B cell (primary cell): ENCODE measurements around a stretch of chr1.

DNA sequence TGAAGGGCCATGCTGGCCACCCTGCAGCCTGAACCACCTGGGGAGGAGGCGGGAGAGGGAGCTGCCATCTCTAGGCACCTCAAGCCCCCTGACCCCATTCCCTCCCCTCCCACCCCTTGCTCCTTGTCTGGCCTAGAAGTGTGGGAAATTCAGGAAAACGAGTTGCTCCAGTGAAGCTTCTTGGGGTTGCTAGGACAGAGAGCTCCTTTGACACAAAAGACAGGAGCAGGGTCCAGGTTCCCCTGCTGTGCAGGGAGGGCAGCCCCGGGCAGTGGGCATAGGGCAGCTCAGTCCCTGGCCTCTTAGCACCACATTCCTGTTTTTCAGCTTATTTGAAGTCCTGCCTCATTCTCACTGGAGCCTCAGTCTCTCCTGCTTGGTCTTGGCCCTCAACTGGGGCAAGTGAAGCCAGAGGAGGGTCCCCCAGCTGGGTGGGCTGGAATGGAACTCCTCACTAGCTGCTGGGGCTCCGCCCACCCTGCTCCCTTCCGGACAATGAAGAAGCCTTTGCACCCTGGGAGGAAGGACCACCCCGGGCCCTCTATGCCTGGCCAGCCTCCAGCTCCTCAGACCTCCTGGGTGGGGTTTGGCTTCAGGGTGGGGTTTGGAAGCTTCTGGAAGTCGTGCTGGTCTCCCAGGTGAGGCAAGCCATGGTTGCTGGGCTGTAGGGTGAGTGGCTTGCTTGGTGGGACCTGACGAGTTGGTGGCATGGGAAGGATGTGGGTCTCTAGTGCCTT, 32.9 kb upstream of the LHX4 start:
- PRO-cap = no peak
- CAGE, long polyA plus RNA = no peak

GRCh38 chr1:180522076-180522512, 19.7 kb upstream of the ACBD6 start:
- PRO-cap = no peak
- CAGE, long polyA plus RNA = no peak

DNA sequence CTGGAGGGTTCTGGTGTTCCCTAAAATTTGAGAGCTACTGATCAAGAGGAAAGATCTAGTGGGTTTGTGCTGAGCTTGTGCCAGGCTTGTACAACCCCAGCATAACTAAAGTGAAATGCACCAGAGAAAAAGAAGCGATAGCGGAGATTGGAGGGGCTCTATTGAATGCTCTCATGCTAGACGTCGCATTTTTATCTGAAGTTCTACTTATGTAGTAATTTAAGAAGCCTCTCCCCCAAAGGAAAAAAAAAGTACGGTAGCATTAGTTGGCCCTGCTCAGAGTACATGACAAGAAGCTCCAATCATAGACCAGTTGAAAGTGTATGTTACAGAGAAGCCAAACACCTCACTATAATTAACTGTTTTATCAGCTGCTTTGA, 36.6 kb upstream of the ACBD6 start:
- PRO-cap = no peak
- CAGE, long polyA plus RNA = no peak

DNA sequence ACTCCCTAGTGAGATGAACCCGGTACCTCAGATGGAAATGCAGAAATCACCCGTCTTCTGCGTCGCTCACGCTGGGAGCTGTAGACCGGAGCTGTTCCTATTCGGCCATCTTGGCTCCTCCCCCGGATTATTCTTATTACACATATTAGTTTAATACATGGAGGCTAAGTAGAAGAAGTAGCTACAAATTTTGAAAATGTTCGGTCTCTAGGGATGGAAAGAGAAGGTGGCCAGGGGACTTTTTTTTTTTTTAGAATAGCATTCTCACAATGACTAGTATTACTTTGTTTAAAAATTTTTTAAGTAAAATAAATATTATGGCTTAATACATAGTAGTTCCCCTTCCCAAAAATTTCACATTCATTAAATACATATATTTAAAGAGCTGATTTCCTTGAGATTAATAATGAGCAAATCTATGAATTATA, 40.0 kb upstream of the KIAA1614 start:
- PRO-cap = no peak
- CAGE, long polyA plus RNA = no peak

GRCh38 chr1:180925538-180926097, 12.9 kb downstream of the KIAA1614 start:
- PRO-cap = no peak
- CAGE, long polyA plus RNA = no peak

DNA sequence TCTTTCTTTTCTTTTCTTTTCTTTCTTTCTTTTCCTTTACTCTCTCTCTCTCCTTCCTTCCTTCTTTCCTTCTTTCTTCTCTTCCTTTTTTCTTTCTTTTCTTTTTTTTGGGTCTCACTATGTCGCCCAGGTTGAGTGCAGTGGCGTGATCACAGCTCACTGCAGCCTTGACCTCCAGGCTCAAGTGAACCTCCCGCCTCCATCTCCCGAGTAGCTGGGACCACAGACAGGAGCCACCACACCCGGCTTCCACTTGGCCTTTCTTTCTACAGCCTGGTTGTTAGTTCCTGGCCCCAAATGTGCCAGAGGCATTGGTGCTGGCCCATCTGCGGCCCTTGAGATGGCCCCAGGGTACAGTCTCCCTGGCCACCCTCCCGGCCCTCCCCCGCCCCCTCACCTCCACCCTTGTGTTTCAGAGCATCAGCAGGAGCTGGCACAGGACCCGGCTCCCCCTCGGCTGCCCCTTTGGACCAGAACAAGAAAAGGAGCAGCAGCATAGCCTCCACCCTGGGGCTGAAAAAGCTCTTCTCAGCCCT, 28.0 kb downstream of the KIAA1614 start:
- PRO-cap = no peak
- CAGE, long polyA plus RNA = no peak

GRCh38 chr1:180953903-180954992, 41.6 kb downstream of the KIAA1614 start:
- PRO-cap = bidirectional peak, plus-strand start at chr1:180954465, minus-strand start at chr1:180954338
- CAGE, long polyA plus RNA = no peak

DNA sequence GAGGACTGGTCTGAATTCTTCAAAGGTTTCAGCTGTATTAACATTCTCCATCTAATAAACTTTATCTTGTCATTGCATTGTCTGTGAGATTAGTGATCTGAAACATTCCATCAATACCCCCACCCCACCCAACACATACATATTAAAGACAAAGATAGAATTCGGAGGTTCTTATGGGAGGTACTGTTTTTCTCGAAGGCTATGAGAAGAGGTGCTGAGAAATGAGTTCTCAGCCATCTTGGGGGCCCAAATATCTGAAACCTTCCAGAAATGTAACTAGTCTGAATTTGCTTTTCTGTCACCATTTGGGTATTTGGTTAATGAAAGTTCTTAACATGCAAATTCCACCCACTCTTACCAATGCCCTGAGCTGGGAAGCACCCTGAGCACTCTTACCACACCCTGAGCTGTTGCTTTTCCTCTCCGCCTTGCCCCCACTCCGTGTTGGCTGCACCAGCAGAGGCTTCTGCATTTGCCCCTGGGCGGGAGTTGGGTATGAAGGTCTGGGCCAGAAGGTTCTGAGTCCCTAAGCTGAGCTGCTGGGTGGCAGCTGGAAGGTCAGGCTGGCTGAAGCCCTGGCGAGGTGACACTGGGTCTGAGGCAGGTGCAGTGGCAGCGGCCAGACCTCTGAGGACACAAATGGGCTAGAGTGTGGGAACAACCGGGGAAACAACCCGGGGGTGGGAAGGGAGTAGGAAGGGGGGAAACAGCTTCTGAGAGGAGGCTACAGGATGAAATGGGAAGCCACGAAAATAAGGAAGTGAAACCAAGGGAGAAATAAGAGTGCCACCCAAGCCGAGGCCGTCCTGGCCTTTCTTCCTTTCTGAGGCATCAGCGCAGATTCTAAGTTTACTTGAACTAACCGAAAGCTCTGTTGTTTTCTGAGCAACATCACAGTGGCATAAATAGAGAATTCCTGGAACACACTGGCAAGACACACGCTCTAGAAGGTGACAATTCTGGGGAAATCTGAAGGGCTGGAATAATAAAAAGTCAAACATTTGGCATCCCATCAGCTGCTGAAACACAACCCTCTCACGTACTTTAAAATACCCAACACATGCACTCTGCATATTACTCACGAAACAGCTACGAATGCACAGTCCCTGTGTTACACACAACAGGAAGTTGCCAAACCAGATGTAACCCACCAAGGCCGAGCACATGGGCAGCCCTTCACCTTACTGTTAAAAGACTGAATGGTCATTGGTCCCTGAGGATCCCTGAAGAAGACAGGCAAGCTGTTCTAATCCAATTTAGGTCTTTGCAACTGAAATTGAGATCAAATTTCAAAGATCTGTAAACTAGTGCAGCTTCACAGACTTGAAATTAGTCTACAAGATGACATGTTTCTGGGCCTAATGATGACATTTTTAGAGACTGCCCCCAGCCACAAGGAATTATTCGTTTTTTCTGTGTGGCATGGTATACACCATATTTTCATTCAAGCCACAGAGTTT, 26.1 kb upstream of the IER5 start:
- PRO-cap = bidirectional peak, plus-strand start at position 469 of the sequence, minus-strand start at position 256 of the sequence; bidirectional peak, plus-strand start at position 1,134 of the sequence, minus-strand start at position 1,046 of the sequence
- CAGE, long polyA plus RNA = no peak

GRCh38 chr1:181117586-181117994, 29.1 kb downstream of the IER5 start:
- PRO-cap = no peak
- CAGE, long polyA plus RNA = no peak

GRCh38 chr1:181126688-181127431, 38.4 kb downstream of the IER5 start:
- PRO-cap = no peak
- CAGE, long polyA plus RNA = no peak

GRCh38 chr1:181159289-181159789, 70.8 kb downstream of the IER5 start:
- PRO-cap = no peak
- CAGE, long polyA plus RNA = no peak

GRCh38 chr1:181159865-181160391, 71.4 kb downstream of the IER5 start:
- PRO-cap = no peak
- CAGE, long polyA plus RNA = no peak

DNA sequence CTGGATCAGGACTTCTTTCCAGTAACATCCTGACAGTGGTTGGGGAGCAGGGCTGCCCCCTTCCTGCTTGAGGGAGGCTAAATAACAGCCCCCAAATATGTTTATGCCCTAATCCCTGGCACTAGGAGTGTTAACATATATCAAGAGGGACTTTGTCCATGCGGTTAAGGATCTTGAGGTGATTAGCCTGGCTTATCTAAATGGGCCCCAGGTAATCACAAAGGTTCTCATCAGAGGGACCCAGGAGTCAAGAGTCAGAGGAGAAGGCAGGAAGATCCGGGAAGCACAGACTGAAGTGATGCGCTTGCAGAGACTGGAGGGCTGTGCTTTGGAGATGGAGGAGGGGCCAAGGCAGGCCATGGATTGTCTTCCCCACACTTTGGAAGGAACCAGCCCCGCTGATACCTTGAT, 86.3 kb downstream of the IER5 start:
- PRO-cap = no peak
- CAGE, long polyA plus RNA = no peak

DNA sequence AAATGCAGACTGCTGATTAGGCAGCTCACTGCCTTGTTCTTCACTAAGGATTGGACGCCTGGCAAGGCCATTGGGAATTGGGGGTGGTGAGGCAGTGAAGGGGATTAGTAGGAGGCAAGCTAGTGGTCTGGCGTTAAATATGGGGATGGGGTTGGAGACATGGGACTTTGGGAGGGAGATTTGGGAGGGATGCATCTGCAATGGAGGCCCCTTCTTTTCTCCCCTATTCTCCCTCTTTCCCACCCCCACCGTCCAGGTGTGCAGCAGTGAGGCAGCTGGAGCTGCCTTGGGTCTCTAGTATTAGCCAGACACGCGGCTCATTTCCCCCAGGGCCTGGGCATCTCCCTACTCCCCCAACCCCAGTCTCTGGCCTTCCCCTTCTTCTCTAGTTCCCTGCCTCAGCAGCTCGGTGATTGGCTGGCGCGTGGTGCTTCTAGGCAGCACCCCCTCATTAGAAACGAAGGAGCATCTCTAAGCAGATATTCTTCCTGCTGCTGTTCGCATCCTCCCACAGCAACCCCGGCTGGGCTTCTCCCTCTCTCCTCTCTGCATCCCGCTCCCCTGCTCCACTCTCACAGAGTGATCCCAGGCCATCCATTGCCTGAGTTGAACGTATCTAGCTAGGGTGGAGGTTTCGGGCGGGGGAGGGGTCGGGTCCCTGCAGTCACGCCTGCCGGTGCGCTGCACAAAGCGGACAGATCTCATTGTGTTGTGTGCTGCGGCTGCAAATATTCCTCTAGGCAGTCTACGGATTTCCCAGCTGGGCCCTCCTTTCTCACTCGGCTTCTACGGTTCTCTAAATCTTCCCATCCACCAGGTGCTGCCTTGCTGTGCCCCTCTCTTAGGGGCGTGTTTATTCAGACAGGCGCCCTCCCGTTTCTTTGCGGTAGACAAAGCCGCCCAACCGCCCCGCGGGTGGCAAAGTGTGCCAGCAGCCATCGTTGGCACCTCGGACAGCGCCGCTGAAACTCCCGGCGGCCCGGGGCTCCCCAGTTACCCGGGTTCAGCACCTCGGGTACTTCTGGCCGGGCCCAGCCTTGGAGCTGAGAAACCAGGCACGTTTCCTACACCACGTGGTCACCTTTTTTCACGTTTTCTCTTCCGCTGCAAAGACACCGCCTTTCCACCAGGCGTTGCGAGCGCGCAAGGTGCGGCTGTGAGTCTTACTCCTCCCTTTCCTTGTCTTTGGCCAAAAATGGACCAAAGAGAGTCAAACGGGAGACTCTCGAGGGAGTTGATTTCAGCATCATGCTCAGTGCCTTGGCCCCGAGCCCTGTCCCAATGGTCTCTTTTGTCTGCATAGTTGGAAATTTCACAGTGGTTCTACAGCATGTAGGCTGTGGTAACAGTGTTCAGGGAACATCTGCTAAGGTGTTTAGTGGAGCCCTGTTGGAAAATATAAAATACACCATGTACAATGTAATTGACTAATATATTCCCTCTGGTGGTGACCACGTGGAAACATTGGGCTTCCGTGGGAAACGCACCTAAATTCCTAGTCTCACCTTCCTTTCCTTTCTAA, 2.2 kb downstream of the CACNA1E start:
- PRO-cap = no peak
- CAGE, long polyA plus RNA = no peak

DNA sequence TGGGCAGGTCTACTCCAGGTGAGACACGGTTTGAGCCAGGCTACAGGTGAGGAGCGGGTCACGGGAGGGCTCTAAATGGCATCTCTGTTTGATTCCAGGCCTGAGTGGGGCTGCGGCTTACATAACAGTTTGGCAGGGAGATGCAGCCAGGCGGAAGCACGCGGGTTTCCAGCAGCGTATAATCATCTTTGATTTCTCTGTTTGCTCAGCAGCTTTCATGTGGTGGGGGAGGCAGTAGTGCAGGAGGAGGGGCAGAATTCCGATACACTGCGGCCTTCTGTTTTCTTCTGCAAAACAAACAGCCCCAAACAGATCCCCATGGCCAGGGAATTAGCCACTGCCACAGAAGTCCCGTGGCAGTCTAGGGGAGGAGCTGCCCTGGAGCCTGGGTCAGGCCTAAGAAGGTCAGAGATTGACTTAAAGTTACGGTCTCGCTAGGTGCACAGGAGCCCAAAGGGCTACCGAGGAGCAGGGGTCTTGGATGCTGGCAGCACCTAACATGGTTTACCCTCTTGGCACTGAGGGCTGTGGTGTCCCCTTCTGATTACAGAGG, 59.3 kb upstream of the ZNF648 start:
- PRO-cap = no peak
- CAGE, long polyA plus RNA = no peak

- PRO-cap = no peak
- CAGE, long polyA plus RNA = no peak
Measured at GRCh38 chr1:182175335-182175845, 113.9 kb upstream of the ZNF648 start.

- PRO-cap = no peak
- CAGE, long polyA plus RNA = no peak
Measured at GRCh38 chr1:182181377-182181677, 119.8 kb upstream of the ZNF648 start.

DNA sequence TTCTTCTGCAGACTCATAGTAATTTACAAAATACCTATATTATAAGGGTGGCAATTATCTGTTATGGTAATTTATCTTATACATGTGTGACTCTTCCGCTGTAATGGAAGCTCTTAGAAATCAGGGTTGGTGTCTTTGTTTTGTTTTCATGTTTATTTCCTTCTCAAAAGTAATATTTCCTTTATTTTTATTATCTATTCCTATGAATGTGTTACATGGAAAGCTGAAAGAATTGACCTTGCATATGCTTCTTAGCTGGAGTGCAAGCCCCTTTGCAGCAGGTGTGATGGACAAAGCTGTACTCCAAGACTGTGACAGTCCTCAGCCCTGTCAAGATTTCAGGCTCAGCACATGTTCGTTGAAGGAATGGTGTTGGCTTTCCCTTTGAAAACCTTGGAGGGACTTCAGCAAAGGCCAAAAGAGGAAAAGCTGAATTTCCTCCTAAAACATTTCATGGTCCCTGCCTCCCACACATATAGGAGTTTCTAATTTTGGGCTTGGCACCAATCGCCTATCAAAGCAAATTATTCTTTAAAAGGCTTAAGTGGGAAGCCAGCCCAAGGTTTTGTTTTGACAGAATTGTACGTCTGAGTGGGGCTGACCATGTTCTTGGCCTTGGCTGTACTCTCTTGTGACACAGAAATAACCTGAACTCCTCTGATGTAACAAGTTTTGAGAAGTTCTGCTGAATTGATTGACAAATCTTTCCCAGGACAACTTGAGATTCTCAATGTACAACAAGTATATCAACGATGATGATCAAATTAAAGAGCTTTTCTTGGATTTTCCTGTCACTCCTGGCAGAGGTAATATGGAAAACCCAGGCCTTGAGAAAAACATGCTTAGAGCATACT, 135.5 kb upstream of the ZNF648 start:
- PRO-cap = no peak
- CAGE, long polyA plus RNA = no peak

DNA sequence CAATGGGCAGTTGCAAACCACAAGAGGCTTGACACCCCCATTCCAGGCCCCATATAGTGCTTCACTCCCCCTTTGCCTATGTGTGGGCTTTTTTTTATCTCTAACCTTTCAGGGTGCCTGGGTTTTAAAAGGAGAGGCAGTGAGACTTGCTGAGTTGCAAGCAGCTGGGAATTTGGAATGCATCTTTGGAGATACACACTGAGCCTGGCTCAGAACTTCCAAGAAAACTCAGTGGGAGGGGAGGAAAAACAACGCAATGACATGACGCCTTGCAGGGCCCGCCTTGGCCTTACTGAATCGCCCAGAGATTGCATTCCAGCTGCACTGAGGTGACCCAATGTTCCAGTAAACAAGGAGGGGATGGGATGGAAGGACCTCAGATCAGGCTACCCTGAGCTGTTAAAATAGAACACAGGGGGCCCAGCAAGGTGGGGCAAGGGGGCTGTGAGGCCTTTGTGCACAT, 145.3 kb upstream of the ZNF648 start:
- PRO-cap = no peak
- CAGE, long polyA plus RNA = no peak

DNA sequence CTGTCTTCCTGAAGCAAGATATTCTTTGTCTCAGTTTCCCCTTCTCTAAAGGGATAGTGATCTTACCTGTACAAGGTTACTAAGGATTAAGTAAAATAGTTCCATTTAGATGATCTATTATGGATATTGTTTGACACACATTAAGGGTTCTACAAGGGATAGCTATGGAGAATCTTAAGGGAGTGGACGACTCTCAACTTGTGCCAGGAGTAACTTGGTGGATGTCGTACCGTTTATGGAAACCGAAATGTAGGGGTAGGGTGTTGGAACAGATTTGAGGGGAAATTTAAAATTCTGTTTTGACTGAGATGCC, 1.4 kb downstream of the DHX9 start:
- PRO-cap = no peak
- CAGE, long polyA plus RNA = no peak